Skeletal muscle cell (primary cell): ENCODE measurements around a stretch of chr10.

- RRBS = no CpG with 5 or more reads among the region's 4 CpGs
These were observed 153.9 kb downstream of the USP6NL start for GRCh38 chr10:11457396-11458006.

DNA sequence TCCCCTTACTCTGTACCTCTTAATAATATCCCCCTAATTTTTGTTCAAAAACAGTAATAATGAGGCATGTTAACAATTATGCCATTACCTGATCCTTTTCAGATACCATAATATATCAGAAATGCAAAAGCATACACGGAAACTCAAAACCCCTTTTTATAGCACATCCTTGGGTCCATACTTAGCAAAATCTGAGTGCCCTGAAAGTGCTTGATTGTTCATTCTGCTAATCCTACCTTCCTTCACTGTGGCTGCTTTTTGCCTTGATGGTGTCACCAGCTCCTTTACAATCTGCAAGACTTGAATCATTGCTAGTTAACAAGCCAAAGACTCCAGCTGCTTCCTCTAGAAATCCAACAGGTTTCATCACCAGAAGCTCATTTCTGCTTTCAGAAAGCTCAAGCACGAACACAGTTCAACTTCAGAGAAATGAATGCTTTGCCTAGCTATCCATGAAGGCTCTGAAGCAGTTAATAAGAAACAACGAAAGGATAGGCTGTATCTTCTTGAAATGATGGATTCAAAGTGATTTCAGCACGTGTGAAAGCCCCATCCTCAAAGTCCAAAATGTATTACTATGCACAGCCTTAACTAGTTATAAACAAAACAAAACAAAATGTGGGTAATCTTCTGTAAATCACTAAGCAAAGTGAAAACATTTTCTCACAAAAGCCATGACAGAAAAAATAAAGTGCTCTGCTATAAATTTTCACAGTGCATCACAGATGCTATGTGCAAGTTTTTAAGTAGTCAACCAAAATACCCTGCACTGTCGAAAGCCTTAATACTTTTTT lies 37.9 kb downstream of the USP6NL start:
- RRBS = no CpG with 5 or more reads among the region's 5 CpGs

DNA sequence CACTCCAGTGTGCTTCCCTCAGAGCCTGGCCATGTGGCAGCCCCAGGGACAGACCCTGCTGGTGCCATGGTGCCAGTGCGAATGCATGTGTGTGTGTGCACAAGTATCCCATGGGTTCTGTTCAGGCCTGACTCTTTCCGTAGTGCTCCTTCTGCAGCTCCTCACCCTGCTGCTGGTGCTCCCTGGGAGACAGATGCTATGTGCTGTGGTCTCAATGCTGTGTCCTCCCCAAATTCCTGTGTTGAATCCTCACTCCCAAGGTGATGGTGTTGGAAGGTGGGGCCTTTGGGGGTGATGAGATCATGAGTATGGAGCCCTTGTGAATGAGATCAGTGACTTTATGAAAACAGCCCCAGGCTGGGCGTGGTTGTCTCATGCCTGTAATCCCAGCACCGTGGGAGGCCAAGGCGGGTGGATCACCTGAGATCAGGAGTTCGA lies 16.6 kb downstream of the ECHDC3 start:
- RRBS = no CpG with 5 or more reads among the region's 6 CpGs

- RRBS = no CpG with 5 or more reads among the region's 18 CpGs
These were observed 71.9 kb downstream of the PROSER2 start for GRCh38 chr10:11894985-11895560.

DNA sequence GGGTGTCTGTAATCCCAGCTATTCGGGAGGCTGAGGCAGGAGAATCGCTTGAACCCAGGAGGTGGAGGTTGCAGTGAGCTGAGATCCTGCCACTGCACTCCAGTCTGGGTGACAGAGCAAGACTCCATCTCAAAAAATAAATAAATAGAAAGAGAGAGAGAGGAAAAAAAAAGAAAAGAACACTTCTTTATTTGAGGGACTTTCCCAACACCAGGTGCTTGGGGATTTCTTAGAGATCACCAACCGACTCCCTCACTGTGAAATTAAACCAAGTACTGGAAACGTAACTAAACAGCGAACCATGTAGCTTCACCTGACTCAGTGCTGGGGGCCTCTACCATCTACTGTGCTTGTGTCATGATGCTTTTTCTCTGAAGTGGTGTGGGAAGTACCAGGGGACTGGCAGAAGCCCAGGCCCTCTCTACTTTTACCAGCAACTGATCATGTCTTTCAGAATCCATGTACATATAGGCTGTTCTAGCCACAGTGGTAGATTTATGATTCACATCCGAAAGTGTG lies 6.9 kb upstream of the SEC61A2 start:
- RRBS = no CpG with 5 or more reads among the region's 6 CpGs

DNA sequence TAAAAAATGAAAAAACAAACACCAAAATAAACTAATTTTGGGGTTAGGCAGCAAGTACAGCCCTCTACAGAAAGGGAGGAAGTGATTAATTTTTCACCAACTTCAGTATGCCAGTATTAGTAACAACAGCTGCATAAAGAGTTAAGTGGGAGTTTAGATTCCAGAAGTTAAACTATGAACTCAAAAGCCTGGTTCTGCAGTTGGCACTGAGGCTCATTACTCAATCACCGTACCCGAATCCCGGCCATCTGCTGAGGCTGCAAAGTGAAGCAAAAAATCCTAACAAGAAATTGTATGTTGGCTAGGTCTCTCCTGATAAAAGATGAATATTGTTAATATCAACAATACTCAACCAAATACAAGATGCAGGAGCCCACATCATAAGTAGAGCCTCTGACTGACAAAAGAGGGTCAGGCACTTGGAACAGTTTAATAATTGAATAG lies 4.0 kb downstream of the NUDT5 start:
- RRBS = no CpG with 5 or more reads among the region's 3 CpGs

GRCh38 chr10:12193046-12193747 lies 2.5 kb downstream of the NUDT5 start:
- RRBS = no CpG with 5 or more reads among the region's 7 CpGs

- RRBS = no CpG with 5 or more reads among the region's 20 CpGs
These were observed 99.5 kb downstream of the CAMK1D start for GRCh38 chr10:12448632-12449443.

- RRBS = no CpG with 5 or more reads among the region's 10 CpGs
These were observed 254.7 kb downstream of the CAMK1D start for GRCh38 chr10:12604065-12604505.

DNA sequence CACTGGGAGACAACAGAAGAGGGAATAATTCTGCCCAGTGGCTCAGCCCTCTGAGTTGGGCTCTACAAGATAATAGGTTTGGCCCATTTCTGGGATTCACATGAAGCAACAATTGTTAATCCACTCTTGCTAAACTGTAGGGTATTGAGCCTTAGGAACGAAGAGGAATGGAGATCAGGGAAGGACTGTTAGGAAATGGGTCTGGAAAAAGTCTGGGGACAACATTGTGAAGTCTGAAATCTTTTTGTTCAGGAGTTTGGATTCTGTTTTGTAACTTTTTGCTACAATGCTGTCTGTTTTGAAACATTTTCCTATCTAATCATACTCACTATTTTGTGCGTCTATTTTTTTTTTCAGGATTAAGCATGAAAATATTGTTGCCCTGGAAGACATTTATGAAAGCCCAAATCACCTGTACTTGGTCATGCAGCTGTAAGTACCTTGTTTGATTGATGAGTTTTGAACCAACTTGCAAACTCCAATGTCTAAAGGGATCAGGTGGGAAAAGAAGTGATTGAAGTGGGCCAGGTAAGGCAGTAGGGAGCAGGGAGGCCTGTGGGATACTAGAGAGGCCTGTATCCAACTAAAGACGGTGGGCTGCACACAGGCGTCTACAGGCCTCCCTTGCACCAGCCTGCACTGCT lies 317.2 kb downstream of the CAMK1D start:
- RRBS = no CpG with 5 or more reads among the region's 4 CpGs

DNA sequence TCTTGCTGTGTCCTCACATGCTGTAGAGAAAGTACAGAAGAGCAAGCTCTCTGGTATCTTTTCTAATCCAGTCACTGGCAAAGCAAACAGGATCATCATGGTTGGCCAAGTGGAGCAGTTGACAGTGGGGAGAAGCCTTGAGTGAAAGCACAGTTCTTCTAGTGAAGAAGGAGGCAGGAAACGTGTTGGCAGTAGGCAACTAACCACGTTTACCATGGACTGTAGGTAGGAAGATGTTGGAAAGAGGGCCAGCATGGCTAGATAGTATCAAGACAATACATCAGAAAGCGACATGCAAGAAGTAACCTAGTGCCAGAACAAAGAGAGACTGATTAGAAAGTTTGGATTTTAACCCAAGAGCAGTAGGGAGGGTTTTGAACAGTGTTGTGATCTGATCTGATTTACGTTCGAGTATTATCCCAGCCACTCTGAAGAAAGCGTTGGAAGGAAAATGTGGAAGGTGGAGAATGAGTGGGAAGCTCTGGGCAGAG lies 207.8 kb downstream of the CCDC3 start:
- RRBS = no CpG with 5 or more reads among the region's 6 CpGs

- RRBS = no CpG with 5 or more reads among the region's 7 CpGs
These were observed 193.5 kb downstream of the CCDC3 start for GRCh38 chr10:12807981-12808441.

DNA sequence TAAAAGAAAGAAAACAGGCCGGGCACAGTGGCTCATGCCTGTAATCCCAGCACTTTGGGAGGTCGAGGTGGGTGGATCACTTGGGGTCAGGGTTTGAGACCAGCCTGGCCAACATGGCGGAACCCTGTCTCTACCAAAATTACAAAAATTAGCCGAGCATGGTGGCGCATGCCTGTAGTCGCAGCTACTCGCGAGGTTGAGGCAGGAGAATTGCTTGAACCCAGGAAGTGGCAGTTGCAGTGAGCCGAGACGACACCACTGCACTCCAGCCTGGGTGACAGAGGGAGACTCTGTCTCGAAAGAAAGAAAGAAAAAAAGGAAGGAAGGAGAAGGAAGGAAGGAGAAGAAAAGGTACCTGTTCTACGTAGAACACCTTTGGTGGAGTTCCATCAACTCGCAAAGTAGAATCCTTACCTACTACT lies 24.4 kb upstream of the MCM10 start:
- RRBS = no CpG with 5 or more reads among the region's 13 CpGs

GRCh38 chr10:13346951-13347924 lies 855 bp downstream of the SEPHS1 start:
- RRBS = under 1% methylated on average over 48 of the region's 117 CpGs

- RRBS = no CpG with 5 or more reads among the region's 12 CpGs
These were observed 32.2 kb downstream of the BEND7 start for GRCh38 chr10:13496368-13497264.

- RRBS = no CpG with 5 or more reads among the region's 15 CpGs
These were observed 28.9 kb downstream of the BEND7 start for GRCh38 chr10:13499703-13500454.

DNA sequence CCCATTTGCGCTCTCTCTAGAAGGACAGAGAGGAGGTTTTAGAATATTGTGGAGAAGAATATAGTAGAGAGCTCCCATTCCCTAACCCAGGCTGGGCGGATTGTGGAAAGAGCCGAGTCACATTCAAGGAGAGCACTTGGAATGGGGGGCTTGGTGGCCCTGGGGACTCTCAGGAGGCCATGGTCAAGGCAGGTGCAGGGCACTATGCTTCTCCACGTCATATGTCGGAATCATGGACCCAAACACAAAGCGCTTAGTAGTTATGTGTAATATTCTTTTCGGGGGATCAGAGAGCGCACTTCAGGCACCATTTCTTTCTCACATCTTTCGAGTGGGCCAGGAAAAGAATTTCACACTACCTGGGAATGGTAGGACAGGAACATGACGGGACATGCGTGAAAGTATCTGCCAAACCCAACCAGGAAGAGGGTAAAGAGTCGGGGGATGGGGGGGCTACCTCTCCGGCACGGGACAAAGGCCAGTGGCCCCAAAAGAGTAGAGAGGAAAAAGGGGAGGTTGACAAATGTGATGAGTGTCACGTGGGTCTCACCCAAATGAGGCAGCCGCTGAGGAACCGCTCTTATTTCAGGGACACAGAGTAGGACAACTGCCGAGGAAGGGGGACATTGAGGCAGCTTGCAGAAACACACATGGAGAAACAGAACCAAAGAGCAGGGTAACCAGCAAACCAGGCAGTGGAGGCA lies 769 bp upstream of the BEND7 start:
- RRBS = no CpG with 5 or more reads among the region's 18 CpGs

- RRBS = no CpG with 5 or more reads among the region's 4 CpGs
These were observed 39.1 kb downstream of the PRPF18 start for GRCh38 chr10:13625672-13626404.

DNA sequence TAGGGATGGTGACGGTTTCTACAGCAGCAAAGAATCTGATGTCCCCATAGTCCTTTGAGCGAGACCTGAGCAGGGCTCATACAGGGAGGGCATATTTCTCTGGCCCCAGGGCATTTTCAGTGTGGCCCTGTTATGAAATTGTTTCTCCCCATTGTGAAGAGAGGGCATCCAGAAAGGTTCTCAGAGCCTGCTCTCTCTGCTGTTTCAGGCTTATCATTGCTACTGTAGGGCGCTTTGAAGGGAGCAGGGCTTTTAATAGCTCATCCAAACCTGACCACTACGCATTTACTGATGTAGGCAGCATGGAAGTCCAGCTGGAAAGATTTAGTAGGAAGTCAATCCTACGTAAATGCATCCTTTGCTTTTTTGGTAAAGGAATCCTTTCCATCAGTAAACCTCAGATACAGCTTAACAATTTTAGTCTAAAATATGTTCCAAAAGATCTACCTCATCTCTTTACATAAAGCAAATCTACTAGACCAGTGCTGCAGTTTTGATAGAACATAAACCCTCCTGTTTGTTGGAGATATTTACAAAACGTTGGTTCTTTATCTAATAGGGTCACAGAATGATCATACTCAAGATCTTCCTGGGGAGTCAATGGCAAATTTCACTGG lies 68.2 kb downstream of the PRPF18 start:
- RRBS = no CpG with 5 or more reads among the region's 6 CpGs

DNA sequence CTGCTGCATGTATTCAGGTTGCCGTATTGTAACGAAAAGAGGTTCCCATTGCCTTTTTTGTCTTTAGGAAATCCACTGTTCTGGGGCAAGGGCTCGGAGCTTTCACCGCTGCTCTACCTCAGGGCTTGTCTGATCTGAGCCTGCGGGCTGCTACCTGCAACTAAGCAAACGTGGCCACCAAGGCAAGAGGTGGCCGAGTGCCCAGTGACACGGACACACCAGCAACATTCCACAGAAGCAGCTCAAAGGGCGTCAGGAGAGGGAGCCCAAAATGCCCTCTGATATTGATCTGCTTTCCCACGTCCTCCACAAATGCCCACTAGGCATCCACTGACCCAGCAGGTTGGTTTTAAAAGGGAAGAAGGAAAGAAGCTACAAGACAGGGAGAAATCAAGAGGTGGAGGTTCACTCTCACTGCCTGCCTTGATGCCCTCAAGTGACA lies 92.9 kb downstream of the PRPF18 start:
- RRBS = no CpG with 5 or more reads among the region's 10 CpGs